Daoy (cell line): ENCODE results near the genes SLC30A5, CDK7 and NAIP.

GRCh38 chr5:67773875-67774648 is 441.5 kb upstream of the PIK3R1 start:
- RAMPAGE, long total RNA, result no peak

DNA sequence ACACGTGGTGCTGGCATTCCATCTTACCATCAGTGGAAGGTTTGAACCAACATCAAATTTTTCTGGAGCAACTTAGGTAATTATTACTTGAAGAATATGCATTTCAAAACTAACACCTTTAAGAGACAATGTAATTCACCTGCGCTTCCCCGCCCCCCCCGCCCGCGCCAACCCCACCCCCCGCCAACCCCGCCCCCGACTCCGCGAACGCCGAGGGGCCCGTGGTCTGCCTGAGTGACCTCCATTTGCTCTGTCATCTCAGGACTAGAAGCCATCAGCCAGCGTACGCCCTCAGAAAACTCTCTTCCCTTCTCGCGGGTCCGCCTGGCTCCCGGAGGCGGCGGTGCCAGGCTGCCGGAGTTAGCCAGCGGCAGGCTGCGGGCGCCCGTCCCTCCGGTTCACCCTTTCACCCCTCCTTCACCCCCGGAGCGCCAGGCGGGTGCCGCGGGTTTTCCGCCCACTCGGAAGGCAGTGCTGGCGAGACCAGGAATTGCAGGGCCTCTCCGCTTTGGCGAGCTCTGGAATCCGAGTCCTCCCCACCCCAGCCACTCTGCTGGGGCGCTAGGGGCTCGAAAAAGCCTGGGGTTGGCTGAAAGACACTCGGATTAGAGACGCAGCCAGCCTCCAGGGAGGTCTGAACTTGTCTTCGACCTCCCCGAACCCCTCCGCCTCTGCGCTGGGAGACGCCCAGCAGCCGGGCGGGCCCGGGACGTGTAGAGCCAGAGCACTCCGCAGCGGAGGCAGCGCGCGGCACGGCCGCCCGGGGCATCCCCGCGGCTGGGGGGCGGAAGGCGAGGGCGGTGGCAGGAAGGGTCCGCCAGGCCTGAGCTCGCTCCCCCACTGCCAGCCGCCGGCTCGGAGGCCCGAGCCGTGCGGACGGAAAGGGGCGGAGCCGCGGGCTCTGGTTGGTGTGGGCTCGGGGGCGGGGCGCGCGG is 526 bp upstream of the PIK3R1 start:
- RAMPAGE, long total RNA, result no peak

DNA sequence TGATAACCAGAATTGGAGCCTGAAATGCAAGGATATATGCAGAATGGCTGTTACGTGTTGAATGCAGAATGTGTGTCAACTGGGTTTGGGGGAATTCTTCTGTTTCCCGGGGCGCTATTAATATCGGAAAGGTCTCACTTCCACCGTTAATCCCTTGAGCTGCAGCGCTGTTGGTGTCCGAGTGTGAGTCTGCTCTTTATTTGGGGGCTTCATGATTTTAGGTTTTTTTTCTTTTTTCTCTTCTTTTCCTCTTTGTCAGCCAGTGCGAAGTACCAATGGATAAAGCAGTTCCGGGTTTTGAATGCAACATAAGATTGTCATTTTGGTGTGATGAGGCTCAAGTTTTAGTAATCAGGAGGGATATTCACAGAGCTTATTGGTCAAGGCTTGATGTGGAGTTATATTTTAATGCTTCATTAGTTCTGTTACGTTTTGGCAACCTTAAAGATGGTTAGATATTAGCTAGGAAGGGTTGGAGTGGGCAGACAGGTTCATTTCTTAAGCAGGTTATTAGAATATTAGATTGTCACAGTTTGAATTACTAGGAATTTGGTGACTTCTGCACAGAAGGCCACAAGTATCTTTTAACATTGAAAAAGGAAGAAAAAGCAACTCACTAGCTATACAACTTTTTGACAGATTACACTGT is 1.4 kb downstream of the PIK3R1 start:
- RAMPAGE, long total RNA, result no peak

GRCh38 chr5:68225861-68227083 is 10.7 kb downstream of the PIK3R1 start:
- RAMPAGE, long total RNA, result no peak

DNA sequence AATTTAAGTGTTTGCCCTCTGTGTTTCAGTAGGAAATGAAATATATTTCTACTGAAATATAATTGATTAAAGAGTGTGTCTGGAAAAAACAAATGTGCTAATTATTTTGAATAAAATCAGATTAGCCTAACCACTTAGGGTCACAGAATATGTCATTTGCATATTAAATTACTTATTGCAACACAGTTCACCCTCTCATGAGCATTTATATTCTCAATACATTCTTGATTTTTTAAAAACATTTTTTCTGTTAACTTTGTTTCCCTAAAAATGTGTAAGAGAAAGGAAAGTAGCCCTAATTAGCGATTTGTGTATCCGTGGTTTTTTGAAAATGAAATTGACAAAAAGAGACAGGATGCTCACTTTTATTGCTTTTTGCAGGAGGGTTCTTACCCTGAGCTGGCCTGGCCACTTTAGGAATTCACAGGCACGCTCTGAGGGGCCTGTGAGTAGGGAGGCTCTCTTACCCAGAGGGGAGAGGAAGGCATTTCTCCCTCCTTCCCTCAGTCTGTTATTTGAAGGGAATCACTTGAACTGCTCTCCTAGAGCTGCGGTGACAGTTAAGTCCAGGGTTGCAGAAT is 16.6 kb downstream of the PIK3R1 start:
- RAMPAGE, long total RNA, result no peak

GRCh38 chr5:68273885-68274284 is 58.3 kb downstream of the PIK3R1 start:
- RAMPAGE, long total RNA, result no peak

- RAMPAGE, long total RNA, result no peak
These were observed 66.3 kb downstream of the PIK3R1 start for GRCh38 chr5:68281820-68282322.

DNA sequence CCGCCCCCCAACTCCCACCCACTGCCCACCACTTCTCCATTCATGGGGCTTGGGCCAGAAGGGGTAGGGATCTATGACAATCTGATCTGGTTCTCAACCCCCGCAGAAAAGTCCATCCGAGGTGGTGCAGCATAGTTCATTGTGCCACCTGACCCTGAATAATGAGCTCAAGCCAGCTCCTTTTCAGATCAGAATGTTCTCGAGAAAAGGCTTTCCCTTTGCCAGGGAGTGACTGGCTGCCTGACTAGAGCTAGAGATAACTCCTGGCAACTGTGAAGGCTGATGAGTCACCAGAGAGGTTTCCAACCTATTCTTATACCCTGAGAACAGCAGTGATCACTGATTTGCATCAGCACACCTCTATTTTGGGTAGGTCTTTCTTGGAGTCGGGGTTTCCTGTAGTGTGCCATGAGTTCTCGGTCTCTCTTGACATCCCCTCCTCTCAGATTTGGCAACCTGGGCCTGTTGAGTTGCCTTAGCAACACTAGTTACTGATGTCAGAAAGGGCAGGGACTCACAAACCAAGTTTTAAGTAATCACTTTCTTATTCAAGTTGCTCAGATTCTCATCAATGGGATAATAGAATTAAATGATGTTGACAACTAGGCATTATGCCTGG is 127.9 kb downstream of the PIK3R1 start:
- RAMPAGE, long total RNA, result no peak

DNA sequence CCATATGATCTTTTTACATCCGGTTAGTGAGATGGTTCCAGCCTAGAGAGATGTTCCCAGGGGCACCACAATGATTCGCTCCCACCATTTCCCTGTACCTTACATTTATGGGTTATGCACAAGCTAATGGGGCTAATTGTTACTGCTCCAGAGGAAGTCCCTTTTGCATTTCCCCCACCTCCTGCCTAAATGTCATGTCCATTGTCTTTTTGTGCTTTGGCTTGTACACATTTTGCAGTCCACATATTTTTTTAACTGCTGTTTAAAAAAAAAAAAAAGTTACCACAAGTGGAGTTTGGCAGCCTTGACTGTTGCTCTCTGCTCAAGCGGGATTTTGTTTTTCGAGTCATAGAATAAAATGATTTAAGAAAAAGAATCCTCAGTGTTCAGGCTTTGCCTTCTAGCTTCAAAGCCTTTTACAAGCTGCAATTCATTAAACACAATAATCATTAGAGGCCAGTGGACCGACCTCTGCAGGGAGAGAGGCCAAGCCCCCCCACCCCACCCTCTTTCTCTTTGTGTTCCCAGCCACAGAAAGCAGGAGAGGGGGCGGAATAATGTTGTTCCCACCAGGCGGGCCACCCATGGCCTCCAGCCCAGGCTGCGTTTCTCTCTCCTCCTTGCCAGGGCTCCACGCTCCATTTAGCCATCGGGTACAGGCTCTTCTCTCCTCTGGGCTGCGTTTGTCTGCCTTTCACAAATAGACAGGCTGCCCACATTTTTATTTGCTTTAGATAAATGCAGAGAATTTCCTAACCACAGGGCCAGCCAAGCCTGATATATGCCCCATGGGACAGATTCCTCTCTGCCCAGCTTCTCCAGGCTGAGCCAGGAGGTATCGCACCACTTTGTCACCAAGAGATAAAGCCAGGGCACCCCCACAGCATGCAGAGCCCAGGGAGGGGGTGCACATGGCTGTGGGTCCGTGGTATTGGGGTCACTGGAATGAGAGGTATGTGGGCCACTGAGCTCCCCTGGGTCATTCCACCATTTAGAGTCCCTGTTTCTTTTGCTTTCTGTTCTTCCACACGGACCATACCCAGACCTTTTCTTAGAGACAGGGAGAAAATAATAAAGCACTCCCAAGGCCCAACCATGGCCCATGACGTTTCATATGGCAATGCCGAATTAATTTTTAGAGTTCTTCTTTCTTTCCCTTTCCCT is 318.7 kb downstream of the PIK3R1 start:
- RAMPAGE, long total RNA, result no peak

GRCh38 chr5:68657282-68657791 is 436.5 kb upstream of the SLC30A5 start:
- RAMPAGE, long total RNA, result no peak

DNA sequence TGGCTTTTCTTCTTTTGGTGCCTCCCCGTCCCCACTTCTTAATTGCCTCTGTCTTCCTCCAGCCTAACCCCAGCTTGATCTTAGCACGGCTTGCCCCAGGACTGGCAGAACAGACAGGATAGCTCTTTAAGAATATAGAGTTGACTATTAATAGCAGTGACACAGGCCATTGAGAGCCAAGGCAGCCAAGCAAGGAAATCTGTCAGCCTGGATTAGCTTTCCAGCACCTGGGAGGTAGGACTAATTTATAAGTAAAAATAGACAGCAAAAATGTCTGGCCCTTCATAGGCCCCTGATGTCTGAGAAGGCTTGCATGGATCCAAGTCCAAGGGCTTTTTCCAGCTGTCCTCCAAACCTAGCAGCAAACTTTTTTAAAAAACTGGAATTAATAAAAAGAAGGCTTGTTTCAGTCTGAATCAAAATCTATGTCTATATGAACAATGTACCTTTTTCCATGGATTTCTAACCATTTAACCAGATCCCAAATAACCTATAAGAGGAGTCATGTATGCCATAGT is 384.5 kb upstream of the SLC30A5 start:
- RAMPAGE, long total RNA, result no peak

DNA sequence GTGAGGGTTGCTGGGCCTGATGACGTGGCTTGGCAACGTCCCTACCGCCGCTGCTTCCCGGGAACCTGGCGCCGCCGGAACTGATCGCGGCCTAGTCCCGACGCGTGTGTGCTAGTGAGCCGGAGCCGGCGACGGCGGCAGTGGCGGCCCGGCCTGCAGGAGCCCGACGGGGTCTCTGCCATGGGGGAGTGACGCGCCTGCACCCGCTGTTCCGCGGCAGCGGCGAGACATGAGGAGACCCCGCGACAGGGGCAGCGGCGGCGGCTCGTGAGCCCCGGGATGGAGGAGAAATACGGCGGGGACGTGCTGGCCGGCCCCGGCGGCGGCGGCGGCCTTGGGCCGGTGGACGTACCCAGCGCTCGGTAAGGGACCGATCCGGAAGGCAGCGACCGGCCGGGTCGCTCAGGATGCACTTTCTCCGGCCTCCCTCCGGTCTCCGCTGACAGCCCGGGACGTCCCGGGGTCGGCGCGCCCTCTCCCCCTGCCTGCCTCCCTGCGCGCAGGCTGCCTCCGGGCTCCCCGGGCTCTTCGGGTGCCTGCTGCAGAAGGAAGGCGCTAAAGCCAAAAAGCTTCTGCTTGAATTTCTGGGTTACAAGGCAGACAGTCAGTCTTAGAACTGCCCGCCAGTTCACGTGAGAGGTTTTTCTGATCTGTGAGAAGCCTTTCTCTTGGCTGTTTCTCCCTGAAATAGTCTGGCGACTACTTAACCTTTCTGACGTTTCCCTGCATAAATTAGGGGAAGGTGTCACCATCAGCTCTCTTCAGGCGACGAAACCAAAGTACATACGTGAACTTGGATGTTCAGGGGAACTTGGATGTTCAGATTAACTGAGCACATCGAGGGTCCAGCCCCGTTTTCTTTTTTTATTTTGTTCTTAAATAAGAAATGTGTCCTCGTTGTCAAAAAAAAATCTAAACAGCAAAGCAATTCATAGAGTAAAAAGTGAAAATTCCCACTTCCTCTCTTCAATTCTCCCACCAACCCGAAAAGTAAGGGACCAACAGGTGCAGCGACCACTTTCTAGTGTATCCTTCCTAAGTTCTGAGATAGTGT is at the start of gene SLC30A5:
SLC30A5 (plus strand) TSS at position 38 of the 1,054 bp plus-strand sequence.
- RAMPAGE, long total RNA, result no peak

- RAMPAGE, long total RNA, result start-site peak on the plus strand at chr5:69234874-69234911, 138 and 42 reads in 2 replicates
These were observed at the start of gene CDK7 for GRCh38 chr5:69234180-69235656. TSS of gene CDK7 (plus strand) at chr5:69234886.

- RAMPAGE, long total RNA, result no peak
These were observed 4.6 kb upstream of the MARVELD2 start for GRCh38 chr5:69410372-69410617.

- RAMPAGE, long total RNA, result no peak
These were observed 823 bp downstream of the OCLN start for GRCh38 chr5:69493148-69494077.

GRCh38 chr5:69509199-69509770 is 16.7 kb downstream of the OCLN start:
- RAMPAGE, long total RNA, result no peak

GRCh38 chr5:69517646-69518263 is 25.2 kb downstream of the OCLN start:
- RAMPAGE, long total RNA, result no peak

GRCh38 chr5:70585973-70586409 is 314.5 kb upstream of the SERF1A start:
- RAMPAGE, long total RNA, result no peak

DNA sequence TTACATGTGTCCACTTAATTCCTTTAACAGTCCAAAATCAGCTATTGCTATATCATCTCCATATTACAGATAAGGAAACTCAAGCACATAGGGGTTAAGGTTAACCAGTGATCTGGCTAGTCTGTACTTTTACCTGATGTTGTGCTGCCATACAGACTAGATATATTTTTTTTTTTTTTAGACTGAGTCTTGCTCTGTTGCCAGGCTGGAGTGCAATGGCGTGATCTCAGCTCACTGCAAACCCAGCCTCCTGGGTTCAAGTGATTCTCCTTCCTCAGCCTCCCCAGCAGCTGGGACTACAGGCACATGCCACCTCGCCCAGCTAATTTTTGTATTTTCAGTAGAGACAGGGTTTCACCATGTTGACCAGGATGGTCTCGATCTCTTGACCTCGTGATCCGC is at the start of gene NAIP:
NAIP (minus strand) TSS at position 142 of the 402 bp plus-strand sequence.
- RAMPAGE, long total RNA, result no peak

- RAMPAGE, long total RNA, result no peak
These were observed 184.8 kb upstream of the MAP1B start for GRCh38 chr5:71922492-71922946.